CD14-positive monocyte (primary cell): Measurements from ENCODE around the gene FOXL3.

GRCh38 chr7:30484-30823, 161.9 kb upstream of the FAM20C start:
- CAGE, long polyA plus RNA, result no peak

- CAGE, long polyA plus RNA, result no peak
Observed at GRCh38 chr7:34780-35776, 157.3 kb upstream of the FAM20C start.

- CAGE, long polyA plus RNA, result no peak
Observed at GRCh38 chr7:131684-132245, 60.6 kb upstream of the FAM20C start.

DNA sequence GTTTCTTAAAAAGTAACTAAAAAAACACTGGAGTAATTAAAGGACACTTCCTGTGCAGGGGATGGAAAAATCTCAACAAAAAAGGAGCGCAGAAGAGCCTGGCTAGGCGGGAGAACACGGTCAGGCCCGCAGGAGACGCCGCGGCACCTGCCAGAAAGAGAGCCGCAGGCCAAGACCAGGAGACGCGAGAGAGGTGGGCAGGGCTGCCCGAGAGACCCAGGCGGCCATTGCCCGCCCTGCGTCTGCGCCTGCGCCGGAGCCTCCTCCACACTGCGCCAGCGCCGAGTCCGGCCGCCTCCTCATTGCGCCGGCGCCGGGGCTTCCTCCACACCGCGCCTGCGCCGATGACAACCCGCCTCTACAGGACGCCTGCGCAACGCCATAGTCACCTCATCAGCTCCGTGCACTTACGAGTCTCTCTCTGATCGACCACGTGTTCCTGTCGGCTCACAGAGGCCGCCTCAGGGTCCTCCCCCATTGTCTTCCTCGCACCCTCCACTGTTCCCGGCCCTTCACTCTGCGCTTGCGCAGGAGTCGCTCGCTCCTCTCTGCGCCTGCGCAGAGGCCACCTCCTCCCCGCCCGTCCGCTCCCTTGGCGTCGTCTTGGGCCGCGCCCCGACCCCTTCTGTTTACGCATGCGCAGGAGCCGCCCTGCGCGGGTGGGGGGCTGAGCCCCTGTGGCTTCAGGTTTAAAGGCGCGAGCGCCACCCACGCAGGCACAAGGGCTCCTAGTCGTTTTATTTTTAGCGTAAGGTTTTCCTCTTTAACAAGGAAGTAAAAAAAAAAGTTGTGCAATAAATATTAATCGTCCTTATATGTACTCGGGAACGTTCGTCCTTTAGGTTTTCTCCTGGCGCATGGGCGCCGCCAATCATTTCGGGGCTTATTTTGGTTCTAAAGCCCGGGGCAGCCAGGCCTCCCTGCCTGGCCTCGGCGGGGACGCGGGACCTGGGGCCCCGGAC, 43.2 kb upstream of the FAM20C start:
- CAGE, long polyA plus RNA, result no peak

GRCh38 chr7:153695-154311, 38.6 kb upstream of the FAM20C start:
- CAGE, long polyA plus RNA, result no peak

DNA sequence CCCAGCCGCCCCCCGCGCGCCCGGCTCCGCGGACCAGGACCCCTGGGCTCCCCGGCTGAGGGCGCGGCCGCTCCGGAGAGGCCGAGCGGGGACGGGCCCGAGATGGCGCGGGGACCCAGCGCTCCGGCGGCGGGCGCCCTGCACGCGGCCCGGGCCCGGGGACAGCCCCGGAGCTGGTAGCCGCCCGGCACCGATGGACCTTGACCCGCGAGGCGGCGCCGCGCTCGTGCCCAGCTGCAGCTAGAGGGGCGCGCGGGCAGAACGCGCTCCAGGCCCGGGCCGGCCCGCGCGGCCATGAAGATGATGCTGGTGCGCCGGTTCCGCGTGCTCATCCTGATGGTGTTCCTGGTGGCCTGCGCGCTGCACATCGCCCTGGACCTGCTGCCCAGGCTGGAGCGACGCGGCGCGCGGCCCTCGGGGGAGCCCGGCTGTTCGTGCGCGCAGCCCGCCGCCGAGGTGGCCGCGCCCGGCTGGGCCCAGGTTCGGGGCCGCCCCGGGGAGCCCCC, 588 bp downstream of the FAM20C start:
- CAGE, long polyA plus RNA, result no peak

GRCh38 chr7:194945-195475, 2.6 kb downstream of the FAM20C start:
- CAGE, long polyA plus RNA, result no peak

GRCh38 chr7:228650-230126, 36.8 kb downstream of the FAM20C start:
- CAGE, long polyA plus RNA, result no peak

GRCh38 chr7:235565-236437, 43.4 kb downstream of the FAM20C start:
- CAGE, long polyA plus RNA, result no peak

GRCh38 chr7:259076-259498, 30.9 kb upstream of the FOXL3 start:
- CAGE, long polyA plus RNA, result no peak

DNA sequence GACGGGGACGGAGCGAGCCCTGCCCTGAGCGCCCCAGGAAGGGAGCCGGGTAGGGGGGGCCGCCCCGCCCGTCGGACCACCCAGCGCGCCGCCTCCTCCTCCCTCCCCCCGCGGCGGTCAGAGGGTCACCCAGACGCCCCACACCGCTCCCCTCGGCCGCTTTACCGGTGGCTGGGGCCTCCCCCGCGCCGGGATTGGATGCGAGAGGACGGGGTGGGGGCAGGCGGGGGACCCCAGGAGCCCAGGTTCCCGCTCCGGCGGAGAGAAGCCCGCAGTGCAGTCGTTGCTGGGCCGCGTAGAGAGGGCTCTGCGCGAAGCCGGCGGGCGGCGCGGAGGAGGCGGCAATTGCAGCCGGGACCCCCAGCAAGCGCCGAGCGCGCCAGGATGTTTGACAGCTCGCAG, at the start of gene FOXL3:
FOXL3 (plus strand) TSS at position 385 of the 402 bp plus-strand sequence.
- CAGE, long polyA plus RNA, result no peak

GRCh38 chr7:320056-320944, 30.3 kb downstream of the FOXL3 start:
- CAGE, long polyA plus RNA, result no peak

DNA sequence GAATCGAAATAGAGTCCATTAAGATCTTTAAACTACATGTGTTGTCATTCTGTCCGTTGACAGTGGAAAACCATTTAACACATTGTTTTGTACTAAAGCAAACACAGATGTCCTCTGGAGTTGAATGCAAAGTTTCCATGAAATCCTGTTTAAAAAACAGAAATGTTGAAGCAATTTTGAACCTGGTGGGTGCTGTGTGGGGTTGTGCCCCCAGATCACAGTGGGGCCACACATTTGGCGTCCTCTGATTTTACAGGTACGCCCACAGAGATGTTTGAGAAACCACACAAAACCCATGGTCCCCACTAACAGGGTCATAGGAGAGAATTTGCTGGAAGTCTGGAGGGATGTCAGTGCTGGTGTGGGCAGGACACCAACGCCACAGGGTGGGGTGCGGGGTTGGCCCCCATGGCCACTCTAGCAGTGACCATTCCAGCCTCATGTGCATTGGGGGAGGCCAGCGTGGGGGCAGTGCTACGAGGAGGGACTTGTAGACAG, 33.8 kb downstream of the FOXL3 start:
- CAGE, long polyA plus RNA, result no peak

- CAGE, long polyA plus RNA, result no peak
Observed at GRCh38 chr7:332527-333494, 42.8 kb downstream of the FOXL3 start.

- CAGE, long polyA plus RNA, result no peak
Observed at GRCh38 chr7:494189-494883, 25.3 kb downstream of the PDGFA start.

DNA sequence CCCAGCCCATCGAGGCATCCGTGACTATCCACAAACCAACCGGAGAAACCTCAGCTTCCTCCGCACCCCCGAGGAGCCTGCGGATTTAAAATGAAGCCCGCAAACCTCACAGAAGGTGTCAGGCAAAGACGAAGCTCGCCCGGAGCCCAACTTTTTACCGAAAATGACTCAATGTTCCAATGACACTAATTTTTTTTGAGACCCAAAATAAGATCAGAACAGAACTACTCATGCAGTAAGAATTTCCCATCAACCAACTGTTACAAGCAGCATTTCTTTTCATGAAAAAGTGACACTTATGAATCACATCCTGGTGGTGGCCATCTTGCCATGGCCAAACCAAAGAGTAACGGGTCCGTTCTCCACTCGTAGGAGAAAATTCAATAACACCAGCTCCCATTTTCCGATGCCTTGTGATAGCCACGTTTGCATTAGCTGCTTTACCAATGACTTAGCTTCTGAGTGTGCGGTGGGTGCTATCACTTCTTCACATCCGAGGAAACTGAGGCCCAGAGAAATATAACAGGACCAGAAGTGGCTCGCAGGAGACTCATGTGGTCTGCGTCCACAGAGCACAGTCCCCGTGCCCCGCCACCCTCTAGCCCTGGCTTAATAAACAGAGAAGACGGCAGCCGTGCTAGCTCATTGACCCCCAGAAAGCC, 5.8 kb downstream of the PDGFA start:
- CAGE, long polyA plus RNA, result no peak

DNA sequence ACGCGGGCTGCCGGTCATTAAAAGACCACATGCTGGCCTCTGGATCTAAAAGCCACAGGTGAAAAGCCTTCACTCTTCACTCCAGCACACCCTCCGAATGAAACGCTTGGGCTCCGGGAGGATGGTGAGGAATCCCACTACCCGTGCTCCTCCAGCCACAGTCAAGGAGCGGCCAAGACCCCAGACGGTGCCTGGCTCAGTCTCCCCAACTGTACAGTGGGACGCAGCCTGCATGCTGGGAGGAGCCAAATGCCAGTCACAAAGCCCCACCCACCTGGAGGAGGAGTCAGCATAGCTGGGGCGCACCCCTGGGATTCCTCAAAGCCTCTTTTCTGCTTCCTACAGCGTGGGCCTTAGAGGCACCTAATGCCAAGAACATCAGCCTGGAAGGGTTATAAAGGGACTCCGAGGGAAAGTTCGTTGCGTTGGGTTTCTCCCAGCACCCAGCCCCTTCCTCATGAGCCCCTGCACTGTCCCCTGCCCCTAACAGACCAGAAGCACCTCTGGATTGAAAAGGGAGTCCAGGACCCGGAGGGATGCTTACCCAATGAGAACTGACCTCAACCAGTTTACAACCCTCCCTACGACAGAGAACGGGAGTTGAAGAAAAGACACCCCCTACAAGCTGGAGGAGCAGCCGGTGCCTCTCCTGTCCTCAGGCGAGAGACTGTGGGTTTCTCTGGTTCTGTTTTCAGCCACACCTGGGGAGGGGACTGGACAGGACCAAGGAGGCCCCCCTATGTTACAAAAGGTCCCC, 4.7 kb downstream of the PDGFA start:
- CAGE, long polyA plus RNA, result no peak

GRCh38 chr7:515870-516089, 3.9 kb downstream of the PDGFA start:
- CAGE, long polyA plus RNA, result no peak

DNA sequence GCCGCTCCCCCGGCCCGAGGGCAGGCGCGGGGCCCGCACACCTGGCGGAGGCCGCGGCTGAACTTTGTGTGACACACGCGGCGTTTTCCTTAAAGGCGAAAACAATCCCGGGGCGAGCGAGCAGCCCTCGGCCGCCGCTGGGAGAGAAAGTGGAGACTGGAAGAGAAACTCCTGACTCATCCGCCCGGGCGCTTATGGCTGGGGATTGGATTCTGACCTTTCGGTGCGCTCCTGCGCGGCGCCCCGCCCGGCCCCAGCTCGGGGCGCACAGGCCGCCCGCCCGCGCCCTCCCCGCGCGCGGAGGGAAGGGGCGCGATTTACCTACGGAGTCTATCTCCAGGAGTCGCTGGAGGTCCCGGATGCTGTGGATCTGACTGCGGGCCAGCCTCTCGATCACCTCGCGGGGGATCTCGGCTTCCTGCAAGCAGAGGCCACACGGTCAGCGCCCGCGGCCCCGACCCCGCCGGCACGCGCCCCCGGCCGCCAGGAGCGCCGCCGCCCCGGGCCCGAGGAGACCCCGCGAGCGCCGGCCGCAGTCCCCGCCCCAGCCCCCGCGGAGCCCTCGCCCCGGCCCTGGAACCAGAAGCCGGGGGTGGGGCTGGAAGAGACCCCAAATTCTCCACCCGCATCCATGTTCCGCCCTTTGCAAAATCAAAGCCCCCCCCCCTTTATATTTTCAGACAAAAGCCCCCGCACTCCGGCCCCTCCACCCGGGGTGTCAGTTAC, 2.4 kb downstream of the PDGFA start:
- CAGE, long polyA plus RNA, result no peak

GRCh38 chr7:568056-569030, 48.7 kb upstream of the PDGFA start:
- CAGE, long polyA plus RNA, result no peak